ENCODE measurements around a stretch of chr16.

DNA sequence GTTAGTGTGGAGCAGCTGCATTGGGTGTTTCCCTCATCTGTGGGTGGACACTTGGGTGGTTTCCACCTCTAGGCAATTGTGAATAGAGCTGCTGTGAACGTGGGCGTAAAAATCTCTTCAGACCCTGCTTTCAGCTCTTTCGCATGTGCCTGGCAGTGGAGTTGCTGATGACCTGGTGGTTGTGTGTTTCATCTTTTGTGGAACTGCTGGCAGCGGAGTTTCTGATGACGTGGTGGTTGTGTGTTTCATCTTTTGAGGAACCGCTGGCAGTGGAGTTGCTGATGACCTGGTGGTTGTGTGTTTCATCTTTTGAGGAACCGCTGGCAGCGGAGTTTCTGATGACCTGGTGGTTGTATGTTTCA lies 21.4 kb downstream of the ZC3H18 start:
- PRO-cap = no peak

DNA sequence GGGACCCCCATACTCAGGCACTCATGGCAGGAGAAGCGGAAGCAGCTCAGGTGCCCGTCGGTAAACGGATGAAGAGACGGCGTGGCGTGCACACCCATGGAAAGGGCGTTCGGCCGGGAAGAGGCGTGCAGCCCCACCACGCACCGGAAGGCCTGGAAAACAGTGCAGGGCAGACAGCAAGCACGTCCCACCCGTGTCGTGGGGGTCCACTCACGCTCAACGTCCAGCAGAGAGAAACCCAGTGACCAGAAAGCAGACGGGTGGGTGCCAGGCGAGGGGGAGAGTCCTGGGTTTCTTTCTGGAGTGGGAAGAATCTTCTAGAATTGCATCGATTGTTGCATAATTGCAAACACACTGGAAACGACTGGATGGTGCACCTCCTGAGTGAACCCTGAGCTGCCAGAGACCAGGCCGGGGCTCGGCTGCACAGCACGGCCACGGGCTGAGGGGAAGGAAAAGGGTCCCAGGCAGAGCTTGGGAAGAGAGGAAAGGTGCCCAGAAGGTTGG lies 3.2 kb downstream of the RNF166 start:
- PRO-cap = no peak

DNA sequence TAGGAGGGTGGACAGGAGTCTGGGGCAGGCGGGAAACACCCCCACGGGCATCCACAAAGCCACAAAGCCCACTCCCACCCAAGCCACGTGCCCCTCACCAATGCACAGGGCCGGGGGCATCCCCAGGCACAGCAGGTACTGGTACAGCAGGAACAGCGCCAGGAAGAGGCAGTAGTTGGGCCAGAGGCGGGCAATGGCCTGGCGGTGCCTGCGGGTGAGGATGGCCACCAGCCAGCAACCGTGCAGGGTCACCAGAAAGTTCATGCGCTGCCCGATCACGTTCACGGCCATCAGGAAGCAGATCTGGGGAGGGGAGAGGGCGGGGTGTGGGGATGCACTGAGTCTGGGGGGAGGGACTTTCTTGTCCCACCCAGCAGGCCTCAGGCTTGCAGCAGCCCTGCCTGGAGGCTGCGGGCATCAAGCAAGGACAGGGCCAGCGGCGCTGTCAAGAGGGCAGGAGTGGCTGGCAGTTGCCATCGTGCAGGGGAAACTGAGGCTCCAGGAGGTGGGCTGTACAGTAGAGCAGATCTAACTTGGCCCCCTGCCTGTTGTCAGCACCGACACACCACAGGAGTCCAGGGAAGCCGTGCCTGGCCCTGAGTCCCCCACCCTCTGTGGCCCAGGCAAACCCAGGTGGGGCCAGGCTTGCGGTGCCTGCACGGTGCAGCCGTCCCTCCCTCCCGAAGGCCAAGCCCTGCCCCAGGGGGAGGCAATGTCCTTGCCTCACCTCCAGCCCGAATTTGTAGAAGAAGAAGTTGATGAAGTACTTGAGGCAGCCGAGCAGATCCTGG lies 25.5 kb downstream of the CTU2 start:
- PRO-cap = unidirectional peak, minus-strand start at position 350 of the sequence

DNA sequence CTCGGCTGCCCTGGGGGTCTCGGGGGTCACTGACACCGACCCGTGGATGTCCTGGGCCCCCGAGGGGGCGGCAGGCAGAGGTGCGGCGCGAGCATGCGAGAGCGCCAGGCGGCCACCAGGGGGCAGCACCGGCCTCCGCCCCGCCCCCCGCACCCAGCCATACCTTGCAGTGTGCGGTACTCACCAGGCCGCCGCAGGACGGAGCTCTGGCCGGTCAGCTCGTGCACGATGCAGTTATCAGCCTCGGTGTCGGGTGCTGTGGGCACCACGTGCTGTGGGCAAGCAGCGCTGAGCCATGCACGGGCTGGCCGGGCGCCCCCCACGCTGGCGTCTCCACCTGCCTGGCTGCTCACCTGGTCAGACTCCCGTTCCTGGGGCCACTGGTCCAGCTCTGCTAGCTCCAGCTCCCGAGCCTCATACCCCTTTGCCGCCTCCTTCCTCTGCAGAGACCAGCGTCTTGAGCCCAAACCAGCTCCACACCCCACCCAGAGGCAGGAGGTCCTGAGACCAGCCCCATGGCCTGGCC lies 31.1 kb downstream of the CTU2 start:
- PRO-cap = no peak

DNA sequence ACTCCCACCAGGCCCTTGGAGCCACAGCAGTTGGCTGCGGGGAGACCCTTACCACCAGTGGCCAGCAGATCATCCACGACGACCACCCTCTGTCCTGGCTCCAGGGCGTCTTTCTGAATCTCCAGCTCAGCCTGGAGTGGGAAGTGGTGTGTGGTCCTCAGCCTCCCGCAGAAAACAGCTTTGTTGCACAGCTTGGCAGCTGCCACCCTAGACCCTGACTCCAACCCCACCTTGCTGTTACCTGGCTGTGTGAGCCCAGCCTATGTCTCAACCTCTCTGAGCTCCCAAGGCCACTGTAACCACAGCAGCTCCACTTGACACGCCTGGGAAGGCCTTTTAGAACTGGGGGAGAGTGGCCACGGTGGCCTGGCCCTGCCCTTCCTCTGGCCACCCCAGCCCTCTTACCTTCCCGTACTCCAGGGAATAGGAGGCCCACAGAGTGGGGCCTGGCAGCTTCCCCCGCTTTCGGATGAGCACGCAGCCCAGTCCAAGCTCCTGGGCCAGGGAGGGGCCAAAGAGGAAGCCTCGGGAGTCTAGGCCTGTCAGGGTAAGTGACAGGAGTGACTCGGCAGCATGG lies 1.6 kb downstream of the APRT start:
- PRO-cap = bidirectional peak, plus-strand start outside the sequence, minus-strand start at position 468 of the sequence

DNA sequence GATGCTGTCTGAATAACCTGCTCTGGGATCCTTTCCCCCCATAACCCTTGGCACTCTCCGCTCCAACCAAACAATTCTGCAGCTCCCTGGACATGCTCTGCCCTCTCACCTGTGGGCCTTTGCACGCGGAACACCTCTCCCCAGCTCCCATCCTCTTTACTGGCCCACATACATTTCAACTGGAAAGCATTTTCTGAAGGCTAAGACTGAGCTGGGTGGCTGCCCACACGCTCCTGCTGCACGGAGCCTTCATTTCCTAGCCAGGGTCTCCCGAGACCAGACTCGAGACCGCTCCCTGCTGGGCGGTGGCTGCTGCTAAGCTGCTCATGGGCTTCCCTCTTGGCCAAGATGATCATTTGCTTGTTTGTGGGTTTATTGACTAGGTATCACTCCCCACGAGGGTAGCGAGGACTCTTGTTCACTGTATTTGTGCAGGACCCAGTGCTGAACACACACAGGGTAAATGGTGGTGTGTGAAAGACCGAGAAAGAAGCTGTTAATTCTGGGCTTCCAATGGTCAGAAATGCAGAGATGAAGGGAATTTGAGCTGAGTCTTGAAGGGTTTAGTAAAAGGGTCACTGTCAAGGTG lies 805 bp downstream of the TRAPPC2L start:
- PRO-cap = unidirectional peak, minus-strand start at position 258 of the sequence

GRCh38 chr16:88900565-88901062 lies 34.2 kb upstream of the PABPN1L start:
- PRO-cap = unidirectional peak, minus-strand start at chr16:88900864

- PRO-cap = no peak
These were observed 51.7 kb downstream of the CBFA2T3 start for GRCh38 chr16:88925004-88925939.

DNA sequence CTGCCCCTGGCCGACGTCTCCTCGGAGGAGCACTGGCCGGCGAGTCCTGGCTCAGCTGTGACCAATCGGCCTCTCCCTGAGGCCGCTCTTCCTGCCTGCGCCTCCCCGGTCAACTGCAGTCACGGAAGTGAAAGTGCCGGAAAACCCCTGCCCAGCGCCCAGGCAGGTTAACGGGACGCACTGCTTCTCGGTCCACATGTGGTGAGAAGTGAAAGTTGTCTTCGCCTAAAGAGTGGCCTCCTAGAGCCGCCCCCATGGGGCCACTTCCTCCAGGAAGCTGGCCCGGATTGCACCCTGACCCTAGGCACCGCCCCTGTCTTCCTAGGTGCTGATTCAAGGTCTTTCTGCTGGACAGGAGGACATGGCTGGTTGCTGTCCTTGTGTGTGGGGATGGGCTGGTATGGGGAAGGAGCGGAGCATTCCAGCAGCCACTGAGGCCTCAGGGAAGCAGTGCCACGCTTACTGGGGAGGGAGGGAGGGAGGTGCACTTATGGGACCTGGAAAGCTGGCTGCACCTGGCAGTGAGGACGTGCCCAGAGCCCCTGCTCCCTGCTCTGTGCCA lies 5.2 kb downstream of the CBFA2T3 start:
- PRO-cap = bidirectional peak, plus-strand start at position 331 of the sequence, minus-strand start at position 203 of the sequence

DNA sequence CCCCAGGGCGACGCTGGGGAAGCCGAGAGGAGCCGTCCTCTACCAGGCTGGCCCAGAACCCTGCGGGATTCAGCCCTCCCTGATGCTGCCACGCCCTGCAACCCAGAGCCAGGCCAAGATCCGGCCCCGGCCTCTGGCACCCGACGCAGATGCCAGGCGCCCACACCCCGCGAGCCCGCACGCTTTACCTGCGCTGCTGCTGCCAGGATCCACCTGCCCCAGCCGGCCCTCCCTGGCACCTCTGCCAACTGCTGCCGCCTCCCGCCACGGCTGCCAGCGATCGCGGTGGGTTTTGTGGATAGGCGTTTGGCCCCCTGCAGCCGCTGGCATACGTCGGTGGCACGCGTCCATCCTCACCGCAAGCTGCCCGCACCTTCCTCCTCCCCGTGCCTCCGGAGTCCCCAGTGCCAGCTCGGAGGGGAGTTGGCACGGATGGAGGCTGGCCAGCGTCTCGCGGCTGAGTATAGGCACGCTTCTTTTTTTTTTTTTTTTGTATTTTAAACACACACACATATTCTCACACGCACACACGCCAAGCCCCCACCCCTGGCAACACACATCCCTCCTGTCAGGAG lies 41.3 kb upstream of the ACSF3 start:
- PRO-cap = no peak

DNA sequence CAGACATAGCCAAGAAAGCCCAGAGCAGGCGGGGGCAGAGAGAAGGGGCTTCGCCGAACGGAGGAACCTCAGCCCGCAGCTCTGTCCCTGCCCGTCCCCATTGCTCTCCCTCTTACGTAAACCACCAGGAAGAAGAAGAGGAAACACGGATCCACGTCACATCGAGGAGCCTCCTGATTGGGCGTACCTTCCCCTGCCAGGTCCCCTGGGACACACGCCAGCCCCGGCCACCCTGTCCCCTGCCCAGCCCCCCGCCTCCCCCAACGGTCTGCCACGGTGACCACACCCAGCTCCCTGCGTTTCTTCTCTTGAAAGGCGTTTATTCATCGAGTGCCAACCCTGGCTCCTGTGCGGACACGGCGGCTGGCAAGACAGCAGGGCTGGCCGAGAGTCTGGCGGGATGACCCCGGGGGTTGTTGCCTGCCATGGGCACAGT lies 40.8 kb upstream of the ACSF3 start:
- PRO-cap = unidirectional peak, minus-strand start at position 102 of the sequence

DNA sequence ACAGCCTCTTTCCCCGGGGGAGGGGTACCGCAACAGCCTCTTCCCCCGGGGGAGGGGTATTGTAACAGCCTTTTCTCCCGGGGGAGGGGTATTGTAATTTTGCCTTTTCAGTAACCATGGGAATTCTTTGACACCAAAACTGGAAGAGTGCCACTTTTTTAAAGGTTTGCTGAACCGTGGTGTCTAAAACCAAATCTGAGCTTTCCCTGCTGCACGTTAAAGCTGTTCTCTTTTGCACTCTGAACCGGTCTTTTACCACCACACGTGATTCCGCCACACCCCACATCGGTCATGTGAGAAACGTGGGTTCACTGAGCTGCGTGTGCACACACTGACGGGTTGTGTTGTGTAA lies 9.3 kb upstream of the ACSF3 start:
- PRO-cap = no peak

- PRO-cap = no peak
These were observed 4.8 kb downstream of the ACSF3 start for GRCh38 chr16:89098272-89099119.

- PRO-cap = no peak
These were observed 8.6 kb downstream of the ACSF3 start for GRCh38 chr16:89102040-89102879.

GRCh38 chr16:89200588-89201023 lies 269 bp upstream of the SLC22A31 start:
- PRO-cap = no peak

GRCh38 chr16:89261483-89262179 lies 44.1 kb downstream of the ZNF778 start:
- PRO-cap = no peak

DNA sequence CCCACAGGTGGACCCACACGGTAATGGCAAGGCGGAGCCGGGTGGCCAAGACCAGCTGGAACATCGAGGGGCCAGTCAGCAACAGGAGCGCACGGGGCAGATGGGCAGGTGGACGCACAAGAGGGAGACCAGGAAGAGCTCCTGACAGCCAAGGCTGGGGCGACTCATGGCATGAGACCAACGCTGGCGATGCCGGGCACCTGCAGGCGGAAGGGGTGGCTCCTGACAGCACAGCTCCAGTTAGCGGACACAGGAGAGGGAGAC lies 58.5 kb downstream of the ZNF778 start:
- PRO-cap = no peak

DNA sequence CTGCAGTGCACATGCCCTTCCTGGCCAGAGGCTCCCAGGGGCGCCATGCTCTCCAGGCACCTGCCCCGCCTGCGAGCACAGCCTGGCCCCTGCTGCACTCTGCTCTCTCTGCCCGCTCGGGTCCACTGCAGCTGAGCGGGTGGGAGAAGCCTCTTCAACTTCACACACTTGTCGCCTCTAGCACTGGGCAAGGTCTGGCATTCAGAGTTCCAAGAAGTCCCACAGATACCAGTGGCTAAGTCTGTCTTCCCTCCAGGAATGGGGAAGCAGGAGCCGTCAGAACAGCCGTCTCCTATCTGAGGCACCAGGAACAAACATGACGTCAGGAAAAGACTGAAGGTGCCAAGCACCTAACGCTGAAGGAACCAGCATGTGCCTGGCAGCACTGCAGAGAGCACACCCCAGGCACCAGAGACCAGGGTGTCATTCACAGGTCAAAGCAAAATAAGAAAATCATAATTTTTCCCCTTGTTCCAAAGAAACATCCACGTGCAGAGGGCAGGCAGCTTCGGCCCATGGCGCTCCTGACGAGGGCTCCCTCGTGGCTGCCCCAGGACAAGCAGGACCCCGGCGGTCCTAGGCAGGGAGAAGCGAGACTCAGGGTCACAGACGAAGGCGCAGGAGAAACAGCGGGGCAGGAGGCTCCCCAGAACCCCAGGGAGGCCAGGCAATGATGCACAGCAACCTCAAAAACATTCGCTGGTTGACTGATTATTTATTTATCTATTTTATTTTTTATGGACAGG lies 83.1 kb downstream of the ZNF778 start:
- PRO-cap = unidirectional peak, minus-strand start at position 127 of the sequence

DNA sequence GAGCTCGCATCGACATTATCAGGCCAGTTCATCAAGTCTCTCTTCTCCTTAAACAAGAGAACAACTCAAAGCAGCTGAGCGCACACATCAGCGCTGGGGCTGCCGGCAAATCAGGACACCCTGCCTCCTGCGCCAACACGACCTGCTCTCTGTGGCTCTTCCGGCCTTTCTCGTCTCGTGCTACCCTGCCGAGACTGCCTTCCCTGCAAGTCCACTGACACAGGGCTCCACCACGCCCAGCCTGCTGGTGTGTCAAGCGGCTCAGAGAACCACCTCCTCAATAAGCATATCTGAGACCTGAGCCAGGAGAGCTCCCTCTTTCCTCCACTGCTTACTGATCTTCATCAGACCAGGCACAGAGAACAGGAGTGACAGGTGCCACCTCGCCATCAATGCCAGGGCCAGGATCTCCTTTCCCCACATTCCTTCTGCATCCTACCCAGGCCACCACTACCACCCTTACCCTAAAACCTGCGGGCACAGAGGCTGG lies 96.9 kb downstream of the ZNF778 start:
- PRO-cap = no peak

DNA sequence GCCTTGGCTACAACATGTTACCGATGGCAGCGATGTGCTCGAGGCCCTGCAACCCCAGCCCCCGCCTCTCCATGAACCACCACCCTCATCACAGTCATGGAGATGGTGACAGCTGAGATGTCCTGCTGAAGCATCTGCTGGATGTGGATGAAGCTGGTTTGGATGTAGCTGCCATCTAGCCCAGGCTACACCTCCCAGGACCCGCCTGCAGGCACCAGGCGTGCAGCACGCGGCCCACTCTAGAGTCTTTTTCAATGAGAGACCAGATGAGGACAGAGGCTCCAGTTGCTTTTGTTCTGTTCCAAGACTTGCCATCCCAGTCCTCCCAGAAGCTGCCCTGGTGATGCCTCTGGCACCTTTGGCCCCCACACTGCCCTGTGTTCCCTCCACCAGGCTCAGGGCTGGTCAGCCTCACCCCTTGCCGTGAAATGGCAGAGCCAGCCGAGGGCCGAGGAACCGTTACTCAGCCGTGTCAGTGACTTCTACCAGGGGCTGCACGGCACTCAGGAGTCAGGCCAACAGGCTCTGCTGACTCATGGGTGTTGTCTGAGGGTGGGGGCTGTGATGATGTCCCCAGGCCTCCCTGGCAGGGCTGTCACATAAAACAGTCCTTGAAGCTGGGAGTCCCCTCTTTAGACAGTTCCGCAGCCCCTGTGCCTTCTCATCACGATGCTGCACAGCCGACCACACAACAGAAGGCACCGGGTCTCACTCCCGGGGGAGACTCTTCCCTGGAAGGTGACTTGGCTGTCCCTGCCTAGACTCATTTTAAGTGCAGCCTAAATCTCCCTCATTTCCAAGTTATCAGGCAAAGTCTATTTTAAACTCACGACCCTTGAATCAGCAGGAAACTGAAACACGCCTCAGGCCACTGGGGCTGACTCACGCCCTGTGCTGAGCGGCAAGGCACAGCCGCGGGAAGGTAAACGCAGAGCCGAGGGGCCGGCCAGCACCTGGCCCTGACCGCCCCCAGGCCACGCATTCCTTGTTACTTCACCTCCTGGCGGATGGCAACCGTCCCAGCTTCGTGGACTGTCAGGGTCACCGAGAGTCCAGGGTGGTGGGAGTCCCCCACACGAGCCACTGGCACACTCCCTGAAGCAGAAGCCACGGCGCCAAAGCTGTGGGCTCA lies 102.4 kb downstream of the ZNF778 start:
- PRO-cap = no peak

Measured in left lung (tissue), 1 donor.